Panc1 (cell line): ENCODE measurements around a stretch of chr1.

GRCh38 chr1:9466720-9467724, 72.2 kb upstream of the SLC25A33 start:
- RRBS, 2 experiments, result 16 to 34% methylated on average over 3 of the region's 31 CpGs

- RRBS, 2 experiments, result no CpG with 5 or more reads among the region's 3 CpGs
Observed at GRCh38 chr1:9556027-9556370, 16.7 kb downstream of the SLC25A33 start.

- RRBS, 2 experiments, result no CpG with 5 or more reads among the region's 4 CpGs
Observed at GRCh38 chr1:9630995-9631357, 20.6 kb upstream of the PIK3CD start.

DNA sequence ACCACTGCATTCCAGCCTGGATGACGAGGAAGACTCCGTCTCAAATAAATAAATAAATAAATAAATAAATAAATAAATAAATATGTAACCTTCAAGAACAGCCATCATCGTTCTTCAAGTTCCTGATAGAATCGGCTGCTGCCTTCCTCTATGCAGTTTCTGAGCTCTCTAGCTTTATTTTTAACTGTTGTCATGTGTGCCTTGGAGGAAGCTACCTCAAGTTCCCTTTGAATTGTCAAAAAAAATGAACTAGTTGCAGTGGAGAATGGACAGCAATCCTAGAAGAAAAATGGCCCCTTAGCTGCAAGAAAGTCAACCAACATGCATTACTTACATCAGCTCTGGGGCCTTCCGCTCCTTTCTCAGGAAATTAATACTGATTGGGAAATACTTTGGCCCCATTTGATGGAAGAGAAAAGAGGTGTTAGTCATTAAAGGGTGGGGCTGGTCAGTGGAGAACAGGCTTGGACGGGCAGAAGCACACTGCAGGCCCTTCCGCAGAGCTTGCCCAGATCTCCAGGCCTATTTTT, 7.0 kb upstream of the PIK3CD start:
- RRBS, 2 experiments, result no CpG with 5 or more reads among the region's 7 CpGs

- RRBS, 2 experiments, result 96% methylated on average over 6 to 9 of the region's 27 CpGs
Observed at GRCh38 chr1:9731127-9731505, 79.6 kb downstream of the PIK3CD start.

GRCh38 chr1:9731506-9732289, 80.2 kb downstream of the PIK3CD start:
- RRBS, 2 experiments, result no CpG with 5 or more reads among the region's 26 CpGs

DNA sequence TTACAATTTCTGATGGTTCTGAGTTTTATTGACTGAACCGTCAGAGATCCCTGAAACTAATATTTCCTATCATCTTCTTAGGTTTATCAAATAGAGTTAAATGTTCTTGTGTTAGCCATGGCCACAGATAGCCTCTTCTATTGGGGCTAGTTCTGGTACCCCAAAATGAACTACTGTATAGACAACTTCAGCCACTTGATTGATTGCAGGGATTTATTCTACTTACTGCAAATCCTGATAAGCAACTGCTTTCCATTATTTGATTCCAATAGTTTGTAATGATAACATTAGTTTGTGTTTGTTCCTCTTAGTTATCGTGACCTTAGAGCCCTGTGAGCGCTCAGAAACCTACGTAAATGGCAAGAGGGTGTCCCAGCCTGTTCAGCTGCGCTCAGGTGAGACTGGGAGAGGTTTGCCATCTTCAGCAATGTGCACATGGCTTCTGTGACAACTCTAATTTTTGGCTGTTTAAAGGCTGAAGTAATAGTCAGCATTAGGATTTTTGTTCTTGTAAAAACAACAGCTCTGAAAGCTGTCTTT, 86.0 kb downstream of the KIF1B start:
- RRBS, 2 experiments, result no CpG with 5 or more reads among the region's 5 CpGs

DNA sequence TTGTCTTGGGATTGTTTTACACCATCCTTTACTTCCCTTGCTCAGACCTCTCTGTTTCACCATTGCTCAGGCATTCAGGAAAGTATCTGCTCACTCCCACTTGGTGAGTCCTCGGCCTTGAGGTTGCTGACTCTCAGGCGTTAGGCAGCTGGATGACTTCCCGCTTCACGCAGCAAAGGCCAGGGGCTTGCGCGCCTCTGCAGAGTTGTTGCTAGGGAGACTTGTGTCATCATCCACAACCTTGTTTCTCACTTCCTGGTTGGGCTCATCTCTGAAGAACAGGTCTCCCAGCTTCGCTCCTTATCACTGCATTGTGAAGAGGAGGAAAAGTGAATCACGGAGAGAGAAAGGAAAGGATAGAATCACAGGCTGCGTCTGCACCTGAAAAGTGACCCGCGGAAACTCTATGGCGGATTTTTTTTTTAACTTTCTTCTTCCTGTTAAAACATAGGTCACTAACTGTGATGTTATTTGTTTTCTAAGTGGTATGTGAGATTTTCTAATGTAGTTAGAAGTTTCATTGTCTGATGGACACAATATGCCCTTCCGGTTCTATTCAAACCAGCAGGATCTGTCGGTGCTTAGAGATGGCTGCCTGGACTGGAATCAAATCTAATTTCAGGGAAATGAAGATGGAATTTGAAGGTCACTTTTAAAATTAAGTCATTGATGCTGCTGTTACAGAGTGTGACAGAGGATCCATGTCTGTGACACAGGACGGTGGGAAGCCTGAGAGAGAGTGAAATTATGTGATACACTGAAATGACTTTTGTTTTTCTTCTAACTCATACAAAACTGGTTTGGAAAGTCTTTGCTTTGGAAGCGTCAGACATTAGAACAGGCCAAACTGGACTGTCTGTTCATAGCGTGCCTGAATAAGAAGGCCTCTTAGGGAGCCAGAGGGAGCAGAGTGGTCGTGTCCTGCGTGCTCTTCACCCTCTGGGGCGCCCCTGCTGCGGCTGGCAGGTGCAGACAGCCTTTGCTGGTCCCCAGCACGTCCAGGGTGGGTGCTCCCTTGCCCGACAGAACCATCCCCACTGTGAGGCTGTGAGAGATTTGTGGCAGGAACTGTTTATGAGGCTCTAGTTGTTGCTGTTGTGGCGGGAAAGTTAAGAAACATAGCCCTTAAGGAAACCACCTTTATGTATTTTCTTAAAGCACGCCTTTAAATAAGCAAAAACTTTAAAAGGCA, 20.0 kb upstream of the PGD start:
- RRBS, 2 experiments, result no CpG with 5 or more reads among the region's 25 CpGs

DNA sequence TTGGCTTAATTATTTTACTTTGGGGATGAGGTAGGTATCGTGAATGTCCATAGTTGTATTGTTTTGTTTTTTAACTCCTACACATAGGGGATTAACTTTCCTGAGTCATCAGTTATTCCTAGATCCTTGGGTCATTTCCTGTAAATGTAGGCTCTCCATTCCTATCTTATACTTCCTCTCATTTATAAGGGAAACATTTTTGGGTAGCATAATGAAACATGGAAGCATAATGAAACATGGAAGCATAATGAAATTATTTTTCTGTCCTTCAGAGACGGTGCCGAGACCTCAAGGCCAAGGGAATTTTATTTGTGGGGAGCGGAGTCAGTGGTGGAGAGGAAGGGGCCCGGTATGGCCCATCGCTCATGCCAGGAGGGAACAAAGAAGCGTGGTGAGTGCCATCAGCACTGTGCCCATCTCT, 5.0 kb downstream of the PGD start:
- RRBS, 2 experiments, result no CpG with 5 or more reads among the region's 7 CpGs

DNA sequence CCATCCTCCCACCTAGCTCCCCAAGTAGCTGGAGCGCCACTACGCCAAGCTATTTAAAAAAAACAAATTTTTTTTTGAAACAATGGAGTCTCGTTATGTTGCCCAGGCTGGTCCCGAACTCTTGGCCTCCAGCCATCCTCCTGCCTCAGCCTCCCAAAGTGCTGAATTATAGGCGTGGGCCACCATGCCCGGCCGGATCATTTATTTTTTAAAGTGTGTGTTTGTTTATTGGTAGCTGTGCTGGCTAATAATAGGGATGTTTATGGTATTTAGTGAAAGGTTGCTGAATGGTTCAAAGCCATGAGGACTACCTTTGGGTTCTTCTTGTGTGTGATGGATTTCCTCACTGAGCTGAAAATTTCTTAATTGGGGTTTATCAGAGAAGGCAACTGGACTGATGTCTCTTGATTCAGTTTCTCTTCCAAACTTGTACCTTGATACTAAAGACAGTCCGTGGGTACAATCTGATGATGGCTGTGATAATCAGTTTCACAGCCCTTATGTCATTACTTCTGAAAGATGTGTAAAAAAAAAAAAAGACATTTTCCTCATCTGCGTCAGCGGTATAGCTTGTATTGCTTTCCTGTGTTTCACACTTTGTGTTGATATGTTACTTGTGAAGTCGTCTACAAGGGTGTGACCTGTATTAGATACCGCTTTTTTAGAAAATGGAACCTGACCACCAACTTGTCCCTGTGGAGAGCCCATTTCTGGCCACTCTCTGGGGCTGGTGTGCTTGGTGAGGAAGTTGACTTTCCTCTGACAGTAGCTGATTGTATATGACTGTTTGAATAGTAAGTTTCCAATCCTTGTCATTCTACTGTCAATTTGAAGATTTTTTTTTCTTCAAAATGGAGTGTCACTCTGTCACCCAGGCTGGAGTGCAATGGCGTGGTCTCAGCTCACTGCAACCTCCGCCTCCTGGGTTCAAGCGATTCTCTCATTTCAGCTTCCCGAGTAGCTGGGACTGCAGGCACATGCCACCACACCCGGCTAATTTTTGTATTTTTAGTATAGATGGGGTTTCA, 50.4 kb downstream of the PEX14 start:
- RRBS, 2 experiments, result no CpG with 5 or more reads among the region's 17 CpGs

DNA sequence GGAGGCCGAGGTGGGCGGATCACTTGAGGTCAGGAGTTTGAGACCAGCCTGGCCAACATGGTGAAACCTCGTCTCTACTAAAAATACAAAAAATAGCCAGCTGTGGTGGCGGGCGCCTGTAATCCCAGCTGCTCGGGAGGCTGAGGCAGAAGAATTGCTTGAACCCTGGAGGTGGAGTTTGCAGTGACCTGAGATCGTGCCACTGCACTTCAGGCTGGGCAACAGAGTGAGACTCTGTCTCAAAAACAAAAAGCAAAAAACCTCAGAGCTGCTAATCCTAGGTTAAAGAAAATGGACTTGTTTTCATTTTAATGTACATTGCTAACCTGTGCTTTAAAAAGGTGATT, 82.6 kb downstream of the PEX14 start:
- RRBS, 2 experiments, result no CpG with 5 or more reads among the region's 7 CpGs

GRCh38 chr1:10637887-10638659, 158.4 kb downstream of the CASZ1 start:
- RRBS, 2 experiments, result 93 to 96% methylated on average over 11 to 16 of the region's 41 CpGs

DNA sequence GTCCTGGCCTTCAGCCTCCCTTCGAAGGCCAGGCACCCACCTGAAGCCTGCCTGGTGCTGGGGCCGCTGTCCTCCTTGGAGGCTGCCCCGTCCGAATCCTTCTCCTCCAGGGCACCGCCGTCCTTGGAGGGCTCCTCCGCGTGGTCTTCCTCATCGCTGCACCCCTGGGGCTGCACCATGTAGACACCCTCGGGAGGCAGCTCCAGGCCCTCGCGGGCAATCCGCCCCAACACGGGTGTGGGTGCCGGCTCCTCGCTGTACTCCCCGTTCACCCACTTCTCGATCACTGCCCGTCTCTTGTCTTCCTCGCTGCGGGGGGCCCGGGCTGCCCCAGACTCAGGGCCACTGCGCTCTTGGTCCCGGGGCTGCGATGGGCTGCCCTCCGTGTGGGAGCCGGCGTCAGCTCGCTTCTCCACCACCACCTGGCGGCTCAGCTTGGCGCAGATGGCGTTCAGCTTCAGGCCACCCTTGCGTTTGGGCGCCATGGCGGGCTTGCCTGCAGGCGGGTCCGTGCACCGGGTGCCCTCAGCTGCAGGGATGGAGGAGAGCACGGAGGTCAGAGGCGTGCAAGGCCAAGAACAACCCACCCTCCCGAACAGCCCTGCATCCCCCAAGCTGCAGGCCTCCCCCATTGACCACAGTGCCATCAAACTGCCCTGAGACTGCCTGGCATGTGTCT, 131.3 kb downstream of the CASZ1 start:
- RRBS, 2 experiments, result 95 to 98% methylated on average over 8 of the region's 41 CpGs

GRCh38 chr1:10728480-10729114, 67.8 kb downstream of the CASZ1 start:
- RRBS, 2 experiments, result 82 to 84% methylated on average over 9 to 11 of the region's 20 CpGs

DNA sequence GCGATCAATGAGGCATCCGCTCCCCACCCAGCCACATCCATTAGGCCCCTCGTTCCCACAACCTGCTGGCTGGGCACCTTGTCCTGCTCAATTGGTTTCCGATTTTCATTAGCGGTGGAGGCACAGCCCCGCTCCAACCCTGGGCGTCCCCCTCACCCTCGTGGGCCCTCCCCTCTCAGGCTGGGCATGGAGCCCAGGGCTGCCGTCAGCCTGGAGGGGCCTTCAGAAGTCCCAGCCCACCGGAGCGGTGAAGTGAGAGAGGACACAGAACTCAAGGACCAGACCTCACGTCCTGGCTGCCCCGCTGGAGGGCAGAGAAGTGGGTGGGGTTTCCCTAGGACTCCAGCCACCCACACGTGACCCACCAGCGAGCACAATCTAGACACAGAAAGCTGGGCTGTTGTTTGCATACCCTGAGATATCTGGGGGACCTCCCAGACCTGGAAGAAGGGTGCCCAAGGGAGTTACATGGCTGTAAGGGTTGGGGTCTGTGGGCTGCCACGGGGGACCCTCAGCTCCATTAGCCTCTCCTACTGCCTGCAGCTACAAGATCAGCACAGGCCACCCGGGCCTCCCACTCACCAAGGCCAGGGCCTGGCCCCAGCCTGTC, 59.2 kb downstream of the CASZ1 start:
- RRBS, 2 experiments, result 64 to 83% methylated on average over 1 of the region's 17 CpGs

- RRBS, 2 experiments, result no CpG with 5 or more reads among the region's 14 CpGs
Observed at GRCh38 chr1:10776170-10776914, 20.1 kb downstream of the CASZ1 start.

GRCh38 chr1:10777934-10778479, 18.4 kb downstream of the CASZ1 start:
- RRBS, 2 experiments, result no CpG with 5 or more reads among the region's 4 CpGs

- RRBS, 2 experiments, result 37 to 56% methylated on average over 11 of the region's 25 CpGs
Observed at GRCh38 chr1:10803738-10804928, 7.7 kb upstream of the CASZ1 start.

DNA sequence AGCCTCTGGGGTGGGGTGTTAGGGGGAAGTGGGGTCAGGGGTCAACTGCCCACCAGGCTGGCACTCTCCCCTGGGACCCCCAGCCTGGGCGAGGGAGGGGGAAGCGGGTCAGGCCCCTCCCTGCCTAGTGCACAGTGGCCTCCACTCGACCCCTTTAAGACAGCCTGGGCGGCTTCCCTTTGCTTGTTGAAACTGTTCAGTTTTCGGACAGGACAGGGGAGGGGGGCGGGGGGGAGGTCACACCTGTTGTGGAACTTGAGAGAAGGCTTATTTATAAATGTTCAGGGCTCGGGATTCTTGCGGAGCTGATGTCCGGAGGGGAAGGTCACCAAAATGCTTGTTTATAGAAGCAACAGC, 59.6 kb upstream of the CASZ1 start:
- RRBS, 2 experiments, result no CpG with 5 or more reads among the region's 9 CpGs

DNA sequence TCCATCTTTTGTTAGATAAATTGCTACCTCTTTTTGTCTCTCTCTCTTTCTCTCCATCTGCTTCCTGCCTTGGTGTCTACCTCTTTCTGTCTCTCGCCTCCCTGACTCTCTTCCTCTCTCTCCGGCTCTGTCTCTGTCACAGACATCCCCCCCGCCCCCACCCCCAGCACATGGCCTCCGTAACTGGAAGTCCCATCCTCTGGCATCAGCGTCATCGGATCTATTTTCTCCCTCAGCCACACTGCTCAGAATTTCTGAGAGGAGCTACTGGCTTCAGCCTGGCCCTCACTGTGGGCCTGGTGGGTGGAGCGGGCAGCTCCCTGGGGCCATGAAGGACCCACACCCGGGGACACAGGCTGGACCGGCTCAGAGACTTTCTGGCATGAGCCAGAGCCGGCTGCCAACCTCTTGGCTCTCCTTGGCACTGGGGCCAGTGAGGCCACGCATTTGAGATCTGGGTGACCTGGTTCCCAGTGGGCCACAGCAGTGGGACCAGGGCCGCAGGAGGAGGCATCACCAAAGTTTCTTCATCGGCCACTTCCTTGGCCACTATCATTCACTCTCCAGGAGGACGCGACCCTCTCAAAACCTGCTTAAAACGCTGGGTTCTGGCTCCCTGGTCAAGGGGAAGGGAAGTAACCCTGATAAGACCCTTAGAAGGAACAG, 61.3 kb upstream of the CASZ1 start:
- RRBS, 2 experiments, result no CpG with 5 or more reads among the region's 16 CpGs